Mesenchymal stem cell of Wharton's jelly (primary cell): ENCODE measurements around the genes VSNL1 and NT5C1B.

- CAGE, long polyA plus RNA = no peak
Observed at GRCh38 chr2:12714728-12715501, 1.8 kb upstream of the TRIB2 start.

DNA sequence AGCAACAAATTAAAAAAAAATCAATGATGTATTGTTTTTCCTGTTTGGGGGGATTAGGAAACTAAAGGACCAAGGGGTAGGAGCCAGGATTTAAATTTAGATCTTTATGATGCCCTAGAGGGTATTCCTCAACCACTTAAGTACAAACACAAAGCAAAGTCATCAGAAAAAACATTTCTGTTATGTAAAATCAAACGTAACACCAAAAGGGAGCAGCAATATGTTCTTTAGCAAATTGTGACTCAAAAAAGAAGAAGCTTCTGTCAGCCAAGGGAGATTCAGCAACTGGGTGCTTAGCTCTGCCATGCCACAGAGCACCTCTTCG is 212.5 kb downstream of the TRIB2 start:
- CAGE, long polyA plus RNA = no peak

- CAGE, long polyA plus RNA = no peak
Observed at GRCh38 chr2:12948432-12949078, 231.8 kb downstream of the TRIB2 start.

GRCh38 chr2:13000650-13001117 is 283.9 kb downstream of the TRIB2 start:
- CAGE, long polyA plus RNA = no peak

DNA sequence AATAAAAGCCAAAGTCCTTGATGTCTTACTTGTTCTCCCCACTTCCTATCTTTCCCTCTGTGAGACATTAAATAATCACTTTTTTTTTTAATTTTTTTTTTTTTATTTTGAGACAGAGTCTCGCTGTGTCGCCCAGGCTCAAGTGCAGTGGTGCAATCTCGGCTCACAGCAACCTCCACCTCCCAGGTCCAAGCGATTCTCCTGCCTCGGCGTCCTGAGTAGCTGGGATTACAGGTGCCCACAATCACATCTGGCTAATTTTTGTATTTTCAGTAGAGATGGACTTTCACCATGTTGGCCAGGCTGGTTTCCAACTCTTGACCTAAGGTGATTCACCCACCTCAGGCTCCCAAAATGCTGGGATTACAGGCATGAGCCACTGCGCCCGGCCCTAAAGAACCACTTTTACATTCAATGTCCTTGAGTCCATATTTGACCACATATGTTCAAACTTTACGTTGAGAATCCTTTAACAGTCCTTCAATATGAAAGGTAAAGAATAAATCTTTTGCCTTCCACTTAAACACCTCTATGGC is 156.6 kb downstream of the NBAS start:
- CAGE, long polyA plus RNA = no peak

- CAGE, long polyA plus RNA = no peak
Observed at GRCh38 chr2:15941381-15942483, 1.4 kb downstream of the MYCN start.

GRCh38 chr2:16050815-16051610 is 110.7 kb downstream of the MYCN start:
- CAGE, long polyA plus RNA = no peak

DNA sequence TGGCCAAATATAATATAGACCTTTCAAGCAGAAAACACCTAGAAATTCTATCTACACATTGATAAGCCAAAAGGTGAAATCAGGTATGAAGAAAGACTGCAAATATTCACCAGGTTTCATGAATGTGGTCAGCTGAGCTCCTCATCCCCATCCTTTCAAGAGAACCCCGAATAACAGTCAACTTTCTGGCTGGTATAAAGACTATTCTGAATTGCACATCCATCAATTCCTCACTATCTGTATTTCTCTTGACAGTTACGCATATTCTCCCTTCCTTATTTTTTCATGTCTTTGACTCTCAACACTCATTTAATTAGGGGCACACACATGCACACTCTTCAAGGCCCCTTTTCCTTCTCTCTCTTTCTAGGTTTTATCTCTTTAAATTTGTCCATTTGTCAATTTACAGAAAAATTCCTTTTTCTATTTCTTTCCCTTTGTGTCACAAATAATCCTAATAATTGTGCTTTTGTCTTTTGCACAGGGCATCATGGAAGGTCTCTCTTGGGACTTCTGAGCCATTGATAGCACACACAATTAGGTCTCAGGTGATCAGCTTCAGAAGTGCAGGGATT is 117.2 kb downstream of the CYRIA start:
- CAGE, long polyA plus RNA = no peak

GRCh38 chr2:16591599-16592022 is 74.0 kb downstream of the CYRIA start:
- CAGE, long polyA plus RNA = no peak

GRCh38 chr2:16621345-16622174 is 44.1 kb downstream of the CYRIA start:
- CAGE, long polyA plus RNA = no peak

GRCh38 chr2:16633478-16634426 is 31.9 kb downstream of the CYRIA start:
- CAGE, long polyA plus RNA = no peak

- CAGE, long polyA plus RNA = no peak
Observed at GRCh38 chr2:16642292-16643063, 23.2 kb downstream of the CYRIA start.

- CAGE, long polyA plus RNA = no peak
Observed at GRCh38 chr2:16653584-16654376, 11.9 kb downstream of the CYRIA start.

DNA sequence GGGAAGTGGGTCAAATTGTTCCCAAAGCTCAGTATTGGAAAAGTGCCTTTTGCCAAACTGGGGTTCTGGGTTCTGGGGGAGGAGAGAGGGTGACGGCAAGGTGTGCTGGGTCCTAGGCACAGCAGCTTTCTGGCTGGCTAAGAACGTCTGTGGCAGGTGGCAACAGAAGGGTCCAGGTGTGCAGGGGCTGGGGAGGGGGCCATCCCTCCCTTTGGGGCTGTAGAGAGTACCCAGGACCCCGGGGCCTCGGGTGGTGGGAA is 547 bp downstream of the CYRIA start:
- CAGE, long polyA plus RNA = no peak

DNA sequence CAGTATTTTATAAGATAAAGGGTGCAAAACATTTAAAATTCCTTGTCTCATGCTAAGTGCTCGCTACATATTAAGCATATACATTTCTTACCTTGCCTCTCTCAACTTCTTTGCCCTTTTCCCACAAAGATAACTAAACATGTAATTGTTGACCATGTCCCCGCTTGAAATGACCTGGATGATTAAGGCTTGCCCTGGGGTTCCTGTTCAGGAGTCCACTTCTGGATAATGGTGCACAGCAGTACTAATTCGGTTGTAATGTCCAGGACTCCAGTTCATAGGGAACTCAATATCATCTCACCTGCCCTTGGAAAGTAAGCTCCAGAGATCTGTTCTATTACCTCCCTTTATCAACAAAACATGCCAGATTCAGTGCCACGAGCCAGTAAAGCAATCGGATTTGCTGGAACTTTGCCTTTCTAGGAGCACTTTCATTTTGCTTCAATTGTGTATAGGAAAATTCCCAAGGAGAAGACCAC is 162.4 kb upstream of the CYRIA start:
- CAGE, long polyA plus RNA = no peak

- CAGE, long polyA plus RNA = no peak
Observed at GRCh38 chr2:17540286-17540958, at the start of gene VSNL1. VSNL1 (plus strand) TSS chr2:17540696.

DNA sequence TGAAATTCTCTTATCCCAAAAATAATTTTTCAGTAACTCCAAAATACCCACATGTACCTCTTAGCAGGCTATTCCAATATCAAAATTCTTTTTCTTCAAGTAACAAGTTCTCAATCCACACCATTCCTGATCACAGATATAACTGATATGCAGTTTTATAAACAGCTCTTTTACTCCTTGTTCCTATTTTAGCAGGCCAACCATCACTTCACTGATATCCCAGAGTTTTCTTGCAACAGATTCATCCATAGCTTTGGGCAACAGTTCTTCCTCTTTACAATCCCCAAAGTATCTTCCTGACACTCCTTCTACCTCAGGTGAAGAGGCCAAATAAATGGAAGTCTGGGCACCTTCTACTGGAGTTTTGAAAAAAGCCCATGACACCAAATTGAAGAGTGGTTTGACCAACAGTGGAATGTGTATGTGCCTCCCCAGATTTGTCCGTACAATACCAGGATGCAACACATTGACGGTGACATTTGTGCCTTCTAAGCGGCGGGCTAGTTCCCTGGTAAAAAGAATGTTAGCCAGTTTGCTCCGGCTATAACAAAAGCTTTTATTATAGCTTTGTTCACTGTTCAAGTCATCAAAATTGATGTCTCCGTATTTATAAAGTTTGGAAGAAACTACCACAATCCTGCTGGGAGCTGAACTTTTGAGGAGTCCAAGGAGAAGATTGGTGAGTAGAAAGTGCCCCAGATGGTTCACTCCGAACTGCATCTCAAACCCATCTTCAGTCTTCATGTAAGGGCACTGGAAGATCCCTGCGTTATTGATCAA is 5.3 kb downstream of the RDH14 start:
- CAGE, long polyA plus RNA = no peak

DNA sequence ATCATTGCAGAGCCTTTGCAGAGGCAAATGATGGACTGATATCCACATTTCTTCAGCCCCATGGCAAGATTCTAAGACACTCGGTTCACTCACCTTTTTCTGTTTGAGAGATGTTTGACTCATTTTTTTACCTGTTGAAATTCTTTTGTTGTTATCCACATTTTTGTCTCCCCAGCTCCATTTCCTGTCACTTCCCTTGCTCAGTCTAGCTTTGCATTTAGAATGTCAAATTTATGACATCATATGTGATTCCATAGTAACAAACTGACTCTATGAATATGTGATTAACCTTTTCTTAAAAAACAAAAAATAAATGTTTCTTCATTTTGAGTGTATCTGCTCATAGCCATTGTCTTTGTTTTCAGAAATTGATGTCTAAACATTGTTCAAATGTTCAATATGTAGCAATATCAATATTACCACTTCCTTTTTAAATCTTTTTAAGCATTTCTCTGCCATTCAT is at the start of gene NT5C1B:
Gene NT5C1B, minus strand, starts transcription at position 224 of the 463 bp plus-strand sequence.
- CAGE, long polyA plus RNA = no peak

DNA sequence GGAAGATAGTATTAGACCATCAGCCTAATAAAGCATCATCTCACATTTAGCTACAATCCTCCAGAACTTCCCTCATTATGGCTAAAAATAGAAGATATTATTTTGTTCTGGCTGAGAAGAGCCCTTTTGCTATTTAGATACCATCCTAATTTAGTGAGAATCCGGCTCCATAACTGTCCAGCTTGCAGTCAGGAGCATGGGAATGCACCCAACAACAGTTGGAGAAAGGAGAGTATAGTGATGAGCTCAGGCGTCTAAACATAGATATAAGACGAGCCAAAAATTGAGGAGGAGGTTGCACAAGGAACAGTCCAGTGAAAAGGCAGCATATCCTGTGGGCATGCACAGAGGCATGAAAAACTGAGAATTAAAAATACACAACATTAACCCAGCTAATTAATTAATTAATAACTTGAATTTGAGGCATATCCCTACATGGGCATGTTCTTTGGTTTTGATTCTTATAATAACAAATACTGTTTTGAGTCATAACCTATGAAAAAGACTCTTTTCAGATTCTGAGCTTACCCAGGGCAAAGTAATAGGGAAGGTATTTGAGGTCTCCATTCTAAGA is 311.4 kb downstream of the OSR1 start:
- CAGE, long polyA plus RNA = no peak

GRCh38 chr2:19305656-19306266 is 52.7 kb downstream of the OSR1 start:
- CAGE, long polyA plus RNA = no peak